Neural progenitor cell (in vitro differentiated cells): ENCODE measurements around a stretch of chr13.

DNA sequence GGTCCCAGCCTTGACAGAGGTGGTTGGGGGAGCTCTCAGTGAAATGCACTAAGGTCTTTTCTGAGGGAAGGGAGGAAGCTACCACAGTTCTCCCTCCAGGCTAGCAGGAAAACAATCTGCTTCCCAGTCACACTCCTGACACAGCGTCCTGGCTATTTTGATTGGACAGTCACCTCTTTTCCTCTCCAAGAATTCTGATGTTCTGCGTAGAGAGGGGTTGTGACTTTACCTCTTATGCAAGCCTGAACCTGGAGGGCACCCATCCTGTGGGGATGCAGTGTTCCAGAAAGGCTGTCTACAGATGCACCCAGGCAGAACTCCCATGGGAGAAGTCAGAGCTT lies 128.8 kb downstream of the CYSLTR2 start:
- RAMPAGE, long total RNA = no peak

DNA sequence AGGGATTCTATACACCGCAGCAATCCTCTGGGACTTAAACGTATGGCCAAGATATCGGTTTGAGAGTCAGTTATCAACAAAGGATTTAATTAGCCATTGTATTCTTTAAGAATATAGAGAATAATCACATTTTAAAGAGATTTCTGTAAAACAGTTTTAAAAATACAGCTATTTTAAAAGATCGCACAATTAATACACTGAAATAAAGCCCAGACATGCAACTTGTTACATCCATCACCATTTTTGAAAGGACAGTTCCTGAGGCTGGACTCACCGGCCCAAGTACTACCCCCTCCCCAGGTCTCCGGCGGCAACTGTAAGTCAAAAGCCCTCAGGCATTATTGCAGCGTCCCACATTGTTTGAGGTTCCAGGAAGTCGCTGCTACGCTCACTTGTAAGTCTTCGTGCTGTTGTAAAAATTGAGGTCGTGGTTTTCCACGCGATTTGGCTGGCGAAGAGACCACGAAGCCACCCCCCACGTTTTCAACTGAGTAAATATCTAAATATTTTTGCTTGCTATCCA lies 750 bp upstream of the FNDC3A start:
- RAMPAGE, long total RNA = no peak

DNA sequence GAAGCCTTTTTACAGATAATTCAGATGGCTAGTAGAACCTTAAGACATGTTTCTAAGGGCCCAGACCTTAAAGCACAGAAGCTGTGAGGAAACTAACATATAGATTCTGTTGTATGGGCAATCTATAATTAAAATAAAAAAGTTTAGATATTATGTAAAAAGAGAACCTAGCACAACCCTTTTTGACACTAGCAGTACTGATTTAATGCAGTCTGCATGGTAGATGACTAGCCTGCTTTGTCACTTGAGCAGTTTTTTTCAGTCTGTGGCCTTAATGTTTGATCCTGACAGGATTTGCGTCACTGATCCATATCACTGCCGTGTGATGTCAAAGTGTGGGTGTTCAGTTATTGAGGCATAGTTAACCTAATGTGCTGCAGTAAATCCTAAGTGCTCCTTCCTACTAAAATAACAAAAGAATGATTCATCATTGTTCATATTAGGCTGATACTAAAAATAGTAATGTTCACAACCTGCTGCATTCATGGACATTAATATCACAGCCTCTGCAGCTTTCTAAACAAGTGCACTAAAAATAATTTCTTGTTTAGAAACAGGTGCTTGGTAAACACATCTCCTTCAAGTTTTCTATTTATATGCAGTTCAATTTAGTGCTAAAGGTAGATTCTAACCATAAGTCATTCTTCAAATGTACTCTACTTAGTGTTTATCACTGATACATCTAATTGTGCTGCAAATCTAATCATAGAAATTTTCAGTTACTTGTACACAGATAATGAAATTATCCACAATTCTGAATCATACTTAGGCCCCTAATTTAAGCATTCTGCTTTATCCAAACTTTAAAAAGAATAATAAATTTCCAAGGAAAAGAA lies 121.9 kb upstream of the MLNR start:
- RAMPAGE, long total RNA = no peak

DNA sequence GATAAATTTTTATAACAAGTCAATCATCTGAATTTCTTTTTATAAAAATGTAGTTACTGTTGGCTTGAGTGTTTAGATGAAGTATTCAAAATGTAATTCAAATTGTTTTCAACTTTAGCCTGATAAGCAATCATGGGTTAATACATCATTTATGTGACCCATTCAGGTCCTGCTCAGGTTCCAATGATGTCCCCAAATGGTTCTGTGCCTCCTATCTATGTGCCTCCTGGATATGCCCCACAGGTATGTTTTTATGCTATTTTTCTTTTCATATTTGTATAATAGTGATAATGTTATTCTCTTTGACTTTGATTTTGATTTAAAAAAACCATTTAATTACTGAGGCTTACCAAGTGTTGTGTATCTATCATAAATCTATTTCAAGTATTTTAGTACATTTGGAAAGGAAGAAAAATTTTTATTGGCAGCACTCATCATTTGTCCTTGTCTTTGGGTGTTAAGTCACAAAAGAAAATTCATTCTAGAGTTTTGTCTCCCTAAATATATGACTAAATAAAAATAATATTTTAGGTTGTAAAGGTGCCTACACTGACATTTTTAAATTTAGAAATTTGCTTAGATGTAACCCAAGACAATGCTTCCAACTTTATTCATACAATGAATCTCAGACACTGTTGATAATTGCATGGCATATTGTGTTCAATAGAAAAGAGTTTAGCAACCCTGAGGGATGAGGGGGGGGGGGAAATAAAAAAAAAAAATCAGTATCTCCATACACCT lies 105.5 kb upstream of the MLNR start:
- RAMPAGE, long total RNA = no peak

DNA sequence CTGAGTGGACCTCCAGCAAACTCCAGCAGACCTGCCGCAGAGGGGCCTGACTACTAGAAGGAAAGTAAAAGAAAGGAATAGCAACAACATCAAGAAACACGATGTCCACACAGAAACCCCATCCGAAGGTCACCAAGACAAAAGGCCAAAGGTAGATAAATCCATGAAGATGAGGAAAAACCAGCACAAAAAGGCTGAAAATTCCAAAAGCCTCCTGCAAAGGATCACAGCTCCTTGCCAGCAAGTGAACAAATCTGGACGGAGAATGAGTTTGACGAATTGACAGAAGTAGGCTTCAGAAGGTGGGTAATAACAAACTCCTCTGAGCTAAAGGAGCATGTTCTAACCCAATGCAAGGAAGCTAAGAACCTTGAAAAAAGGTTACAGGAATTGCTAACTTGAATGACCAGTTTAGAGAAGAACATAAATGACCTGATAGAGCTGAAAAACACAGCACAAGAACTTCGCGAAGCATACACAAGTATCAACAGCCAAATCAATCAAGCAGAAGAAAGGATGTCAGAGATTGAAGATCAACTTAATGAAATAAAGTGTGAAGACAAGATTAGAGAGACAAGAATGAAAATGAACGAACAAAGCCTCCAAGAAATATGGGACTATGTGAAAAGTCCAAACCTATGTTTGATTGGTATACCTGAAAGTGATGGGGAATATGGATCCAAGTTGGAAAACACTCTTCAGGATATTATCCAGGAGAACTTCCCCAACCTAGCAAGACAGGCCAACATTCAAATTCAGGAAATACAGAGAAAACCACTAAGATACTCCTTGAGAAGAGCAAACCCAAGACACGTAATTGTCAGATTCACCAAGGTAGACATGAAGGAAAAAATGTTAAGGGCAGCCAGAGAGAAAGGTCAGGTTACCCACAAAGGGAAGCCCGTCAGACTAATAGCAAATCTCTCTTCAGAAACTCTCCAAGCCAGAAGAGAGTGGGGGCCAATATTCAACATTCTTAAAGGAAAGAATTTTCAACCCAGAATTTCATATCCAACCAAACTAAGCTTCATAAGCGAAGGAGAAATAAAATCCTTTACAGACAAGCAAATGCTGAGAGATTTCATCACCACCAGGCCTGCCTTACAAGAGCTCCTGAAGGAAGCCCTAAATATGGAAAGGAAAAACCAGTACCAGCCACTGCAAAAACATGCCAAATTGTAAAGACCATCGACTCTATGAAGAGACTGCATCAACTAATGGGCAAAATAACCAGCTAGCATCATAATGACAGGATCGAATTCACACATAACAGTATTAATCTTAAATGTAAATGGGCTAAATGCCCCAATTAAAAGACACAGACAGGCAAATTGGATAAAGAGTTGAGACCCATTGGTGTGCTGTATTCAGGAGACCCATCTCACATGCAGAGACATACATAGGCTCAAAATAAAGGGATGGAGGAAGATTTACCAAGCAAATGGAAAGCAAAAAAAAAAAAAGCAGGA lies 100.4 kb upstream of the MLNR start:
- RAMPAGE, long total RNA = no peak

DNA sequence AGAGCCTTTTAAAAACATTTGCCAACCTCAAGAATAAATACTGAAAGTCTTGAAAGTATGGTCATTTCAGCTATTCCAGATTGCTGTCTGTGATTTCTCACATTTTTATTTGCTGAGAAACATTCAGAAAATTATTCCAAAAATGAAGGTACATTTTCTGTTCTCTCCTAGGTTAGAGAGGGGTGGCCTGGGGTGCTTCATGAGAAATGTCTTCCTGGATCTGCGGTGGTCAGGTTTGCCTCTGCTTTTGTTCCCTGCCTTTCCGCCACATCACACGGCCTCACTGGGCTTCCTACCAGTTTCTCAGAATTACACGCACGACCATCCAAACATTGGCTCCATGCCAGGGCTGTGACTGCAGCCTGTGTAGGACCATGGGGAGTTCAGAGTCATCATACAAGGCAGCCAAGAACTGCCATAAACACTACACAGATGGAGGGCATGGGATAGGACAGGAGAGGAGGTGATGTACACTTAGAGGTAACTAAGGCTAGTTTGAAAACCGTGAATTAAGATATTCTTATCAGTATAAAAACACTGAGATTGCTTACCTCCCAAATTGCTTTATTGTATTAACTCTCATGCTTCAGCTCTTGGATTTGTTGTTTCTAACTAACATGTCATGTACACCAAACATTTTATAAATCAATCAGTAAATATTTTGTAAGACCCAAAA lies 45.0 kb downstream of the CDADC1 start:
- RAMPAGE, long total RNA = no peak

- RAMPAGE, long total RNA = no peak
Measured at GRCh38 chr13:49454765-49454964, 10.6 kb downstream of the SETDB2 start.

DNA sequence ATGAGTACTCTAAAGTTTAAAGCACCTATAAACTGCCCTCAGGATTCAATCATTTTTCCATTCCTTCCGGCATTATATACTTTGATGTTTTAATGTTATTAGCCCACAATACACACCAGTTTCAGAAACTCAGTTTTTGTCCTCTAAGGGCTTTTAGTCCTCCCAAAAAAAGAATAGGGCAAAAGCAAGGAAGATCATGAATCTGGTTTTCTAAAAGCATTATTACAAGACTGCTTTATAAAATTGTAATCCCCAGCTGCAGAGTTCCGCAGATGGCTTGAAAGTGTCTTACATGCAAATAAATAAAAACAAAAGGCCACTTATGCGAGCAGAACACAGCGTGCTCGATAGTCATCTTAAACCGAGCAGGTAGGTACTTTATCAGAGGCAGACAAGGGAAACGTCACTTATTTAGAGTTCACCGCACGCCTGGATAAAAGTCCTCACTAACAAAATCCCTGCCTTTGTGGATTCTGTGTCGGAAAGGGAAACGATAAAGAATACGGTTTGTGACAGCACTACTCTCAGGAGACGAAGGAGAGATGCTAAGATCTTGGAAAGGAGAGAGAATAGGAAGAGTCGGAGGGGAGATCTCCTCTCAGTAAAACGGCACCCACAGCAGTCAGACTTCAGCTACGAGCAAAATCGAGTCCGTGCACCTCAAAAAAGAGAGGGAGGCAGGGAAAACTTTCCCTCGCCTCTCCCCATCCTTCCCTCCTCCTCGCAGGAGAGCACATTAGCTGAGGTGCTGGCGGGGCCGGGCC lies 677 bp downstream of the RCBTB1 start:
- RAMPAGE, long total RNA = no peak

- RAMPAGE, long total RNA = no peak
Measured at GRCh38 chr13:49686534-49687339, 4.5 kb downstream of the EBPL start.

DNA sequence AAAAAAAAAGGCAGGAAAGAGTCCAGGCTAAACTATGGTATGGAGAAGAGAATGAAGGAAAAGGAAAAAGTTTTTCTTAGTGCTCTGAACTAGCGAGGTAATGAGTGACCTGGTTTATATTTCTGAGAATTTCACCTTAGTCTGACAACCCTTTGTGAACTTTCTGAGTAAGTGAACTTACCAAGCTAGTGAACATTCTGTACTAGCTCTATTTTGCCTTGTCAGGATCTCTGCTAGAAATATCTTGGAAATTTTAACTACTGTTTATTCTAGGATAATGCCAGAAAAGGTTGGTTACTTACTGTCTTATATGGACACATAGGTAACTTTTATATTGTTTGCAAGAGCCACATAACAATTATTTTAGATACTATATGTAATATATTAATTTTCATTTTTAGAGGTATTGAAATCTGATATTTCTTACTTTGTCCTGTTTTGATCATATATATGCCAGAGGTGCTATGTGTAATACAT lies 4.5 kb downstream of the TRIM13 start:
- RAMPAGE, long total RNA = no peak

DNA sequence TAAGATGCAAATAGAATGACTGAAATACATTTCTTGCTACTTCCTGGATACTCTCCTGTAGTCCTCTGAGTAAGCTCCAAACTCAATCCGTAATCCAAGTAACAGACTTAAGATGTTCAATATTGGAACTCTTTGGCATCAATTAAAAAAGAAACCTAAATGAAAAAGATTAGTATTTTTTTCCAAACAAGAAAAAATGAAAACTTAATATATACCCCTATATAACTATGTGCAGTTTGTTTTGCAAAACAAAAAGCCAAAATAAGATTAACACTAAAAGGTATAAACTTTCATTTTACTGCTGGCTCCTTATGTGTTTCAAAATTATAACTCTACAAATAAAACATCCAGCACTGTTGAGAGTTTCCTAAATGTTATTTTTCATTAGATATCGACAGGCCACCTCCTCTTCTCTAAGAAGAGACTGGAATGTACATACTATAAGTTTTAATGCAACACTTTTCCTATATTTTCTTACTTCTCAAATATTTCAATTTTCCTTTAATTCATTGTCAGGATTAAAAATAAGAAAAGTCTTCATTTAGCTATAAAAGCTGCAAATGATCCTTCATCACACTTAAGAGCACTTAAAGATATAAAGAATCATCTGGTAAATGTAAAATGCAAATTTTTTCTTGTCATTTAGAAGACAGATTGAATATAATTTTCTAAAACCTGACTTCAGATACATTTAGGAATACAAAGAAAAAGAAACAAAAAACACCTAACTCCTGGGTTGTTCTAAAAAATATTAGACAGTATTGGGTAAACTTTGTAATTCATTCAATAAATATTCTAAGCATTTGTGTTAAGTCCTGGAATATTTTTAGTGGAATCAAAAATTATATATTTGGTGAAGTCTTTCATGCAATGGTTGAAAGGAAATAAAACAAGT lies 30.1 kb downstream of the KCNRG start:
- RAMPAGE, long total RNA = no peak

- RAMPAGE, long total RNA = no peak
Measured at GRCh38 chr13:50048595-50049417, 33.6 kb downstream of the KCNRG start.

GRCh38 chr13:50126604-50126868 lies 111.3 kb downstream of the KCNRG start:
- RAMPAGE, long total RNA = no peak

DNA sequence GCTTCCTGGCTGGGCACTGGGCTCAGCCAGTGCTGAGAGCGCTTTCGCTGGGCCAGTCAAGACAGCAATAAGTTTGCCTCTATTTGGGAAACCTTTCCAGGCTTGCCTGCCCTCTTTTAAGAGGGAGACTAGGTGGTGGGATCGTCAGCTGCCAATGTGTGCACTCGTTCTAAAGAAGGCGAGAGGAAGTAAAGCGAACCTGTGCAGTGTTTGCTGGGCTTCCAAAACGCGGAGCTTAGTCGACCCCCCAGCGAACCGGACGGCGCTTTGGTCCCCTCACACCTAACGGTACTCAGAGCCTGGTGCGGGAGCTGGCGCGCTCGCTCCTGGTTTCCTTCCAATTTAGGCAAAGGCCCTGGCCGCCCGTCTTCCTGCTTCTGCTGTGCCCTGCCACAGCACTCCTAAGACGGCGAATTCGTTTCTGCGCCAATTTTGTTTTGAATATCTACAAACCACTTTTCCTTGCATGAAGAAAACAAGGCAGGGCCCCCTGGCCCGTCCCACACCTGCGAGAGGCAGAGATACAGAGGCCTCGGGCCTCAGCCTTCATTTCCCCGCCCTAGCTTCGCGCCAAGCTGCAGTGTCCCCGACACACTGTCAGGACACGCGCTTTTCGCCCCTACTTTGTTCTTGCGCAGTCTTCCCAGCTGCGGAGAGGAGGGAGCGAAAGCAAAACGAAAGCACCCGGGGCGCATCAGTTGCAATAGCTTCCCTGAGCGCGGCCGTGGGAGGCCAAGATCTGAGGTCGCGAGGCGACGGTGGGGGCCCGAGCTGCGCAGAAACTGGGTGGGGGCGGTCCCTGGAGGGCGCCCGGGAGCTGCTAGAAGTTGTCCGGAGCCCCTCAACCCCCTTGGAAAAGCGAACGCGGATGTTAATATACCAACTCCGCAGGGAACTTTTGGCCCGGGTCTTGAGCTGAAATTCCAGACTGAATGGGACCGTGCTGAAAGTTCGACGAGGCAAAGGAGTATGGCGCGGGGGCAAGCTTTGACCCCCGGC lies 111.9 kb downstream of the KCNRG start:
- RAMPAGE, long total RNA = no peak

DNA sequence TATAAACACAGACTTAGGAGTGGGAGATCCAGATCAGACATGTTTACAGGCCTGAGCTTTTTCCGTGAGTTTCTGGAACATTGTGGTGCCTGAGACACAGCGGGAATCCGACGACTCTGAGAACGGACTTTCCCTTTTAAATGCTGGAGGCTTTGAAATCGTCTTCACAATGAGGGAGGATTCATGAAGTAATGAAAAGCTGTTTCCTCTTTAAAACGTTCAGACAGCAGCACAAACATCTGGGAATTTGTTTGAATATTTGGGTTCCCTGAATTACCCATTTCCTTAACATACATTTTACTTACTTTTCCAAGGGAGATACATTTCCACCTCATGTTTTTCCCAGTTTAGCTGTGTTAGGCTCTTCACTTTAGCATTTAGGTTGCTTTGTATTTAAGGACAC lies 125.9 kb downstream of the KCNRG start:
- RAMPAGE, long total RNA = no peak

DNA sequence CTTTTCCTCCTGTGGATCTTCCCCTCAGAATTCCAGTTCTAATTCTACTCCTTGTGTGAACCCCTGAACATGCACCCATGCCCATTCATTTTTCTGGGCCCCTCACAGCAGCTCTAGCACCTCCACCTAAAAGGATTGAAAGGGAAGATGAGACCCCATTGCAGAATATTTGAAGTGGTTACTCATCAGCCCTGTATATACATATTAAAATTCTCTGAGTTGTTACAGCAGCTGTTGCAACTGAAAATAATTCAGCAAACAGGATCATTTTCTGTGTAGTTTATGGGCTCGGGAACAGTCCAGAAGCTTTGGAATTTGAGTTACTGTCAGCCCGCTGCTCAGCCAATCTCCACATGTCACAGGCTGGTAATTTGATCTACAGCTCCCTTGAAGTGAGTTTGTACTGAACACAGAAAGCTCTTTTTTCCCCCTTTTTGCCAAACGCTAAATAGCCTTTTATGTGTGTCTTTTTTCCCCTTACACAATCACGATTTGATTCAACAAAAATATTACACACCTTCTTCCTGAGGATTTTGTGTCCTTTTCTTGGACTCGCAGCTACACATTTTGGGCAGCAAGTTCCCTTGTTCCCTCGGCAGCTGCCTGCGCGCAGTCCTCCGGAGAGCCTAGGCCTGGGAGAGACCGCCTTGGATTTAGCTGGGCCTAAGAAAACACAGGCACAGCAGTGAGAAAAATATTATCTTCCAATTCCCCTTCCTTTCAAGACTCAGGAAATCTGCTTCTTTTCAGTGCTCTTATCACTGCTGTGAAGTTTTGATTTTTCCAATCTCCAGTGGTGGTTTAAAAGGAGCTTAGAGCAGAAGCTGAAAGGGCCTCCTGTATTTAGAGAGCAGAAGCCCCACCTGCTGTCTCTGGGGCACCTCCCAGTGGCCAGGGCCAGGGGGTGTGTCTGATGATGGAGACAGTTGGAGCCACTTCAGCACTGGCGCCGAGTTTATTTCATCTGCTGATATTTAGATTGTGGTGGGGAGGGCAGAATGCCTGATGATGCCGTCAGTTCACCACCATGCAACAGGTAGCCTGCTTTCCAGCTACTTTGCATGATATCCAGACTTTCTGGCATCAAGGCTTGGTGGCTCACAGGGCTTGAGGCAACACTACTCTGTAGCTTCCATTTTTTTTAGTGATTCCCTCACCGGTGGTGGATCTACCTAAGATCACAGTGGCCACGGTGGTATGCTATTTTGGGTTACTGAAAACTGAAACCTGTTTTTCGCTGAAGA lies 371.5 kb downstream of the KCNRG start:
- RAMPAGE, long total RNA = no peak

GRCh38 chr13:50411407-50411942 lies 396.2 kb downstream of the KCNRG start:
- RAMPAGE, long total RNA = no peak

DNA sequence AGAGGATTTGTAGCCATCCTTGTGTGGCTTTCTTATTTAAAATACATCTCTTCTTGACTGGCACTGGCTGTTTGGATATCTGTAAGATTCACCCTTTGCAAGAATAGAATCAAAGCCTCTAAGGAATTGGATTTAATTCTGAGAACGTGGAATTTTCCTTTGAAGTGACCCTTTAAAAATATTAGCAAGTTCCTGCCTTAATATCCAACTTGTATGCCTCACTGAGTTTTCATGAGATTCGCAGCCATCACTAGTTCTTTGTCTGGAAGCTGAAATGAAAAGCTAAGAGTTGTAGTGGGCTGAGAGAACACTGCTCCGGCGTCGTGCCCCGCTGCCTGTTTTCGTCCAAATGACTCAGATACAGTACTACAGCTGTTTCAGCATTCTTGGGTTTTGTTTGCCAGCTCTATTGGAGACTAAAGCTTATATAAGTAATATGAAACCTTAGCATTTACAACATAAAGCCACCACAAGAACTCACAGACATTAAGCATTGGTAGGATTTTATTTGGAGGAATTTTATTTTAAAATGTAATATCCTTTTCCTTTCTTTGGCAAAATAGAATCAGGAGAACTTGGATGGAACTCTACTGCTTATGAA lies 299.8 kb downstream of the DLEU7 start:
- RAMPAGE, long total RNA = no peak

DNA sequence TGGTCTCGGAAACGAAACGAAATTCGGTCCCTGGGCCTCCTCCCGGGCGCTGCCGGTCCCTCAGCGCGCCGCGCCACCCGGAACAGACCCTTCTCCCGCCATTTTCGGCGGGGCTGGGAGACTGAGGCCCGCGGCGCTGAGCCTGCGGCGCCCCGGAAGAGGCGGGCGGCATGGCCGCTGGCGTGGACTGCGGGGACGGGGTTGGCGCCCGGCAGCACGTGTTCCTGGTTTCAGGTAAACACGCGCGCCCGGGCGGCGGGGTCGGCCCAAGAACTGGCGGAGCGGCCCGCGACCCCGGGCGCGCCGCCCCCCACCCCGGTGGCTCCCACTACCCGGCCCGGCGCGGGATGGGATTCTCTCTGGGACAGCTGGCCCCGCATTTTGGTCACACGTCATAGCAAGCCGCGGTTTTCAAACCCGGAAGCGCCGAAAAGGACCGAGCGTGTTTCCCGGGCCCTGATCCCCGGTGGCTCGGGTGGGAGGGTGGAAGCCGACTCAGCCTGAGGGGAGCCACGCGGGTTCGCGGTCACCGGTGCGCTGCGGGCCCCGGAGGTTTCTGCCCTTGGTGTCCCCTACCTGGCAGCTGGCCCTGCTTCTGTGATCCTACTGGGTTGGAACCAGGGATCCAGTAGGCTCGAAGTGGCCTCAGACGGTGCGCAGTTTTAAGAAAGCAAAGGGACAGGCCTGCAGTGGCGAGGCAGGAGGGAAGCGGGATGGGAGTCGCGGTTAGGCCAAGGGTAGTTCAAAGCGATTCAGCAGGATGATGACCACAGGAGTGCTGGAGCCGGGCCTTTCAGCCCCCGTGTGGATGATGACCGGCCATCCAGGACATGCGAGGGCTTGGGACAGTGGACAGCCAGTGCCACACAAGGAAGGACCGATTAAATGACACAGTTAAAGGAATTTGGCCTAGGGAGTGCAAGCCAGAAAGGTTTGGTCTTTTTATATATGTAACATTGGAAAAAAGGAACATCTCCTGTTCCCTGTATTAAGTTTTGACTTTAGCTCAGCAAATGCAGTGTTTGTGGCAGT lies 632 bp downstream of the RNASEH2B start:
- RAMPAGE, long total RNA = no peak

DNA sequence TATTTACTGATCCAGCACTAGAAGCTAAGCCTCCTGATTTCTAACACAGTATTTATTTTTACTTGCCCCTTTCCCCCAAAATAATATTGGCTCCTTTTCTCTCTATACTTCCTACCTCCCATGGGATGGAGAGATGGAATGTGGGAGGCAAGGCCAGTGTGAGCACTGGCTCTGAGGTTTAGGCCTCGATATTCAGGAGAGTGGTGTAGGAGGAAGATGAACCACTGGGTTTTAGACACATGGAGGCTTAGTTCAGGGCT lies 30.8 kb downstream of the RNASEH2B start:
- RAMPAGE, long total RNA = no peak